Parietal lobe (tissue), 2 donors: ENCODE measurements around the gene USP2.

- RAMPAGE, long total RNA, result no peak
Observed at GRCh38 chr11:119305614-119306565, 11.0 kb downstream of the MCAM start.

- RAMPAGE, long total RNA, result no peak
Observed at GRCh38 chr11:119307371-119308053, 9.4 kb downstream of the MCAM start.

- RAMPAGE, long total RNA, result no peak
Observed at GRCh38 chr11:119352816-119353427, 6.4 kb upstream of the MFRP start.

- RAMPAGE, long total RNA, result no peak
Observed at GRCh38 chr11:119374064-119374717, 7.3 kb downstream of the USP2 start.

- RAMPAGE, long total RNA, result no peak
Observed at GRCh38 chr11:119375961-119376990, 5.2 kb downstream of the USP2 start.

DNA sequence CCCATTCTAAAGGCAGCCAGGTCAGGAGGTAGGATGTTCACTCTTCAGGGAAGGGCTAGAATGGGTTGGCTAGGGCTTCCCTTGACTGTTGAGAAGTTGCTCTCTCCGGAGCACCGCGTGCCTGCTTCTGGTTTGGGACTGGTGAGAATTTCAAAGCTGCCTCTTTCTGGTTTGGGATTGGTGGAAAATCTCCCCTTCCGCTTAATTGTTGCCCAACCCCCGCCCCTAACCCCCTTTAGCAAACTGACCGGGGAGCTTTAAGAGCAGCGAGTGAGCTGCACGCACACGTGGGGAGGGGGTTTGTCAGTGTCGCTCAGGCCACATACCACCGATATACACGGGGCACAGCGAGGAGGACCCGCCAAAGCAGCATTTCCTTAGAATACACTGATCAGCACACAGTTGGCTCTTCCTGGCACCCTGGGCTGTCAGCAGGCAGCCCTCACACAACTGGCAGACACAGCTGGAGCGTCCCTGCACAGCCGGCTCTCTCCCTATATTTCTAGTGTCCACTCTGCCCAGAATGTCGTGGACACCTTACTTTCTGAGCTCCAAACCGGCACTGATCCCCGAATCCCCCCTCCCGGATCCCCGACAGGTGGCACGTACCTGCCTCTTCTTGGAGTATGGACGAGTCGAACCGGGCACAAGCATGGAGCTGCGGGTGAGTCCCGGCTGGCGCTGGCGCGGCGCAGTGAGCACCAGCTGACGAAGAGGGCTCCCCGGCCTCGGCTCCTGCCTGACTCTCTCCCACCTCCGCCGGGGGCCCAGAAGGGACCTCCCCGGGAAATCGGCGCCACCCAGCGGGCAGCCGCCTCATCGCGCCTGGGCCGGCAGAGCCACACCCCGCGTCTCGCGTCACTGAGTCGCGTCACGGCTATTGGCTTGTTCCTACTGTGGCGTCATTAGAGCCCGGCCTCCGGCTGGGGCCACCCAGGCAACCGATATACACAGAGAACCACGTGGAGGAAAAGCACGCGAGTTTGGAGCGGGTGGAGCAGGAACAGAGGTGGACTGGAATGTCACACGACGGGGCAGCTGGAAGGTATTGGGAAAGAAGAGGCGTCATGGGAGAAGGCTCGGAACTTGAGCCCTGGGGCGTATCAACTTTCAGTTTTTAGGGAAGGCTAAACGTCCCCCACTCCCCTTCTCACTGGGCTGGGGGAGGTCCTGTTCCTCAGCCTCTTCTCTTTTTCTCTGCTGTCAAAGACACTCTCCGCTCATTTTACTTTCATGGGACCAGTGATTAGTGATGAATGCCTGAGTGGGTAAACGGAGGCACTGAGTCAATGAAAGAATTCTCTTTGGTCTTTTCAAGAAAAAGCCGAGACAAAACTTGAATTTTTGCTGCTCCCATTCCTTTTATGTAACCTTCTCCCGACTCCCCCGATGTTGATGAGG is at the start of gene USP2:
USP2 (minus strand) TSS at position 827 of the 1,401 bp plus-strand sequence.
- RAMPAGE, long total RNA, result no peak

GRCh38 chr11:119585060-119585569 is 143.9 kb downstream of the NECTIN1 start:
- RAMPAGE, long total RNA, result no peak

- RAMPAGE, long total RNA, result no peak
Observed at GRCh38 chr11:119845826-119846069, 116.7 kb upstream of the NECTIN1 start.

- RAMPAGE, long total RNA, result no peak
Observed at GRCh38 chr11:119906885-119907820, 178.2 kb upstream of the NECTIN1 start.

DNA sequence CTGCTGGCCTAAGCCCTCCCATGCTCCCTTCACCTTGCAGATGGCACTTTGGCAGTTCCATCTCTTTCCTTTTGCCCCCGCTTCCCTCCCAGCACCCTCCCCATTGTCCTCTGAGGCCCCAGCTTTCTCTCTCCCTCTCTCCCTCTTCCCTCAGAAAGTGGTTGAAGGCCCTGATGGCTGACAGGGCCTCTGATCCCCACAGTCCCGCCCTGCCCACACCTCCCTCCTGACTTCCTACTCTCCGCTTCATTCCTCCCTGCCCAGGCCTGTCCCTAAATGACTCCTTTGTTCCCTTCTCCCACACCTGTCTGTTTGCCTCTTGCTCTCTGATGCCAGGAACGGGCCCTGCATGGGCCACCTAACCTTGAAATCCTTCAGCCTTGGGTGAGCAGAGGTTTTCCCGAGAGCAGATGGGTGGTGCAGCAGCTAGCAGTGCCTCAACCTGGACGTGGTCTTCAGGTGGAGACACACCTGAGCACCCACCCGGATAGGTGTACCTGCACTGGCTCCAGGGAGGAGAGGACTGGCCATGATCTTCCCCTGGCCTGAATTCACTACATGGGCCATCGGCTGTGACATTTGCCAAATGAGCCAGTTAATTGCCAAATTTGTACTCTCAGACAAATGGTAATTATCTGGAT is 5.7 kb downstream of the TRIM29 start:
- RAMPAGE, long total RNA, result no peak

DNA sequence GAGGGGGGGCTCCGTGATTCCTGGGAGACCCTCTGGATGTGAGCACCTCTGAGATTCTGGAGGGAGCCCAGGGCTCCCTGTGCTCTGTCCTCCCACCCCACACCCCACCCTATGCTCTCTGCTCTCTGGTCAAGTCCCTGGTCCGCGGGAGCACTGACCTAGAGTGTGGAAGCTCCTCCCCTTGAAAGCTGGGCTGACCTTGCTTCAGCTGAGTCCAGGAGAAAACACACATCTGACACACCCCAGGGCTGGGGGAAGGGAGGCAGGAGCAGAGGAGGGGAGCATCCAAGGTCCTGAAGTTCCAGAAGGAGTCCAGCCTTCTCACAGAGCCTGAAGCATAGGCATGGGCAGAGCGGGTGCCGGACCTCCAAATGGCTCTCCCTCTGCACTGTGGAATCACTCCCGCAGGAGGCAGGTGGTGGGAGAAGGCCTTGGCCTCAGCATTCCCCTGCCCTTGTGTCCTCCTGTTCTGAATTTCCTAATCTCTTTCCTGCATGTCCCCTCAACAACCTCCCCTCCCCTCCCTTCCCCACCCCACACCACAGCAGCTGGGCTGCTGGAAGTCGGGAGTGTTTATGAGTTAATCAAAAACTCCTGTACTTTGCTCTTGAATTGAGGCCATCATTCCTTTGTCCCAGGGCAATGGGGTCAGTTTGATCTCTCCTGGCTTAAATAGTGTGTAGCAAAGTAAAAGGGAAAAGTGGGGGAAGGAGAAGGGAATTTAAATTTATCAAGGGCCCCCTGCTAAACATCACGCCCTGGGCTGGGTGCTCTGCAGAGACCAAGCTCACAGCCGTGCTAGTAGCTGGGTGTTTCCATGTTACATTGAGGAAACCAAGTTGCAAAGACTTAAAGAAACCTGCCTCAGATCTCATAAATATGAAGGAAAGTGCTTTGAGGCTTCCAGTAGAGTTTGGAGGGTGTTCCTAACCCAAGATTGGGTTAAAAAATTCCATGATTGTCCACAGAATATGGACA is 25.5 kb upstream of the OAF start:
- RAMPAGE, long total RNA, result no peak

DNA sequence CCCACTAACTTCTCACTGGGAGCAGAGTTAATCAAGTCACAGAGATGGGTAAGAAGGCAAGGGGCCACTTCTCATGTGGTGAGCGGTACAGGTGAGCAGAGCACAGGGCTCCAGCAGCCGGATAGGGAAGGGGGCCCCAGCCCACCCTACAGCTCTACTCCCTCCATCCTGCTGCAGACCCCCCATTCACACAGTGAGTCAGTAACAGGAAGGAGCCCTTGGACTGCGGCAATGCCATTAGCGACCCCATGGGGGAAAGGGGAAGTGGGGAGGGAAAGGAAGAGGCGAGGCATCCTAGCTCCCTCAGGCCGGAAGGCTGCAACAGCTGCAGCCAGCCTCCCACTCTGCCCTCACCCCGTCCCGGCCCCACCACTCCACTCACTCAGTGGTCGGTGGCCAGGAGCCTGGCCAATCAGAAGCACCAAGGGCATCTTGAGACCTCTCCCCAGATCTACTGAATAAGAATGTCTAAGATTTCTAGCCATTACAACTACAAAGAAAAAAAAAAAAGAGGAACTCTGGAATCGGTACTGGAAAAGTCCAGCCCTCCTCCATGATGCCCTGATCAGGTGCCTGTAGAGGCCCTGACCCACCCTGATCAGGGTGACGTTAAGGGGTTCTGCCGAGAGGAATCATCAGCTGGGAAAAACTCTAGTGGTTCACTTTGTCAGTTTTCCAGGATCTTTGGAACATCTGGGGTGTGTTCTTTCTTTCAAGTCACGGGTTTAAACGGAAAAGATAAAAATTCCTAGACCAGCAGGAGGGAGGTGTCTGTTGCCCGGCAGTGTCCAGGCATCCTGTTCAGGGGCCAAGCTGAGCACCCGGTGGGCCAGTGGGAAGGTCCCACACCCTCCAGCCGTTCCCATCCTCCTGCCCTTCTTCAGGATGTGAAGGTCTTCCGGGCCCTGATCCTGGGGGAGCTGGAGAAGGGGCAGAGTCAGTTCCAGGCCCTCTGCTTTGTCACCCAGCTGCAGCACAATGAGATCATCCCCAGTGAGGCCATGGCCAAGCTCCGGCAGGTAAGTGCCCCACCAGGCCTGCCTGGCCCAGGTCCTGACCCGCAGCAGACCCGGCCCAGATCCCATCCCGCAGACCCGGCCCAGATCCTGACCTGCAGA is 14.3 kb downstream of the OAF start:
- RAMPAGE, long total RNA, result no peak

DNA sequence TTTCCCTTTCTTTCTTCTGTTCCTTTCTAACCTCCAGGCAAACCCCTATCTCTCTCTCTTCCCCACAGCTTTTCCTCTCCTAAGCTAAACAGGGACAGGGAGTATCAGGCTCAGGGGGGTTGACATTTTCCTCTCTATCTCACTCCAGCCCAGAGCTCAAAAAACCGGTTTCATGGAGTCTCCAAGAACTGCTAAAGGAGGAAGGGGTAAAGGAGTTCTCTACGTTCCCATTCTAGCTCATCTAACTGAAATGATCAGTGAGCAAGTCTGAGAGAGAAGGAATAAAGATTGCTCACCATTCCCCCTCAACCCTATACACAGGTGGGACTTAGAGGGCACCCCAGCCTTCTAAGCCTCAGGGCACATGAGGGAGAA is 3.5 kb upstream of the POU2F3 start:
- RAMPAGE, long total RNA, result no peak

DNA sequence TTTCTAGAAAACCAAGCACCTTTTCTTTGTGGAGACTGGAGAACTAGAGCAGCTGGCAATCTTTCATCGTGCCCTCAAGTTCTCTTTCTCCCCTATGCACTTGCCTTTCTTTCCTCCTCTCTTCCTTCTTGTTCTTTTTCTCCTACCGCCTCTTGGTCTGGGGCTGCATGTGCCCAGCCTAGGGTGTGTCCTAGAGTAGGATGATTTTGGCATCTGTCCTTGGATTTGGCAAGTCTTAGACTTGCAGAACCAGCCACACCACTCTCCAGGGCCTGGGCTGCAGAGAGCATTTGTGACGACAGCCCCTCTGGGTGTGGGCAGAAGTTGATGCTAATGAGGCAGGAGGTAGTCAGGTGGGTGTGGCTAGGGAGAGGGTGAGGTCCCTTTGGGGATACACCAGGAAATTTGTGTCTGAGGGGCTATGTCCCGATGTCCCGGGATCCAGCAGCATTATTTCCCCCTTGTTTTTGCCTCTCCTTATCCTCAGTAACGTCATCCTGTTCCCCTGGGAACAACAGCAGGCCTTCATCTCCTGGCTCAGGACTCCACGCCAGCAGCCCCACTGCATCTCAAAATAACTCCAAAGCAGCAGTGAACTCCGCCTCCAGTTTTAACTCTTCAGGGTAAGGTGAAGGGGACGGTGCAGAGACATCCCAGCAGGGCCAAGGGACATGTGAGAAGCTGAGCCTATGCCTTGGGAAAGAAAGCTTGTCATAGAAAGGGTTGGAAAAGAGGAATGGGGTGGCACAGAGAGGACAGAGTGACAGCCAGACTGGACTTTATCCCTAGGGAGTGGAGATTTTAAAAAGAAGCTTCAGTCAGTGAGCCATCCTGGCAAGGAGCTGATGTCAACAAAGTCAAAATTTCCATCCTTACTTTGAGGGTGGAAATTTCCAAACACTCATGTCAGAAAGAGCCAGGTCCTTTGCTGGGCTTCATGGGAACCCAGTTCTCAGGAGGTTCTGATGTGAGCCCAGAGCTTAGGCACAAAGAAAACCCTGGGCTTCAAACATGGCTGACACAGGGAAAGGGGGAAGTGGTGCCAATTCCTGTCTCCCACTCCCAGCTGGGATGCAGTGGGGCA is 8.0 kb upstream of the TLCD5 start:
- RAMPAGE, long total RNA, result no peak

GRCh38 chr11:120400706-120401245 is 64.6 kb downstream of the ARHGEF12 start:
- RAMPAGE, long total RNA, result no peak

DNA sequence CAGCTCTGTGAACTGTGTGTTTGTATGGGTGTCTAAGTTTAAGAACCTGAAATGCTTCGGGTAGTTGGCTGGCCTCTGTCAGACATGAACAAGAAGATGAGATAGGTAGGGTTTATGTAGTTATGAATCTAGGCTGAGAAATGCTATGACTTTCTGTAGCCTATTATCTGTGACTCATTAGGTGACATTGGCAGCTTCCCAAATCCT is 29.5 kb upstream of the GRIK4 start:
- RAMPAGE, long total RNA, result no peak

- RAMPAGE, long total RNA, result no peak
Observed at GRCh38 chr11:120485712-120486275, 25.8 kb upstream of the GRIK4 start.

DNA sequence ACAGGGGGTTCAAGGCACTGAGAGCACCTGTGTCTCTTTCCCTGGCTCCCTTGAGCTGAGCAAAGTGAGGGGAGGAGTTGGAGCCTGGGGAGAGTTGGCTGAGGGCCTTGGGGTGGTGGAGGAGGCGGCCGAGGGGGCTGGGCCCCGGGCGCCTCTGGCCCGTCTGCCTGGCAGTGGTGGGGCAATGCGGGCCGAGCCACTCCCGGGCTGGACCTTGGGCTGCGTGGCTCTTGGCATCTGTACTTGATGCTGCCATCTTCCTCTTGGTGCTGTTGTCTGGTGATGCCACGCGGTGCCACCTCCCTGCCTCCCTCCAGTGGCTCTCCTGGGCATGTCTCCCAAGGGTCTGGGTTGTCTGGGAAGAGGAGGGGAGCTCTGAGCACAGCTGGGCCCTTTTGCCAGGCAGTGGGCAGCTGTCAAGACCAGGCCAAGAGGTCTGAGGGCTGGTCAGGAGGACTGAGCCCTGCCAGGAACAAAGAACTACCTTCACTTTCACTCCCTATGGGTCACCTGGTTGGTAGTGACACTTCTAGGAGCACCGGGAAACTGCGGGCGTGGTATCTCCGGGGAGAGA is 1.3 kb downstream of the GRIK4 start:
- RAMPAGE, long total RNA, result no peak

DNA sequence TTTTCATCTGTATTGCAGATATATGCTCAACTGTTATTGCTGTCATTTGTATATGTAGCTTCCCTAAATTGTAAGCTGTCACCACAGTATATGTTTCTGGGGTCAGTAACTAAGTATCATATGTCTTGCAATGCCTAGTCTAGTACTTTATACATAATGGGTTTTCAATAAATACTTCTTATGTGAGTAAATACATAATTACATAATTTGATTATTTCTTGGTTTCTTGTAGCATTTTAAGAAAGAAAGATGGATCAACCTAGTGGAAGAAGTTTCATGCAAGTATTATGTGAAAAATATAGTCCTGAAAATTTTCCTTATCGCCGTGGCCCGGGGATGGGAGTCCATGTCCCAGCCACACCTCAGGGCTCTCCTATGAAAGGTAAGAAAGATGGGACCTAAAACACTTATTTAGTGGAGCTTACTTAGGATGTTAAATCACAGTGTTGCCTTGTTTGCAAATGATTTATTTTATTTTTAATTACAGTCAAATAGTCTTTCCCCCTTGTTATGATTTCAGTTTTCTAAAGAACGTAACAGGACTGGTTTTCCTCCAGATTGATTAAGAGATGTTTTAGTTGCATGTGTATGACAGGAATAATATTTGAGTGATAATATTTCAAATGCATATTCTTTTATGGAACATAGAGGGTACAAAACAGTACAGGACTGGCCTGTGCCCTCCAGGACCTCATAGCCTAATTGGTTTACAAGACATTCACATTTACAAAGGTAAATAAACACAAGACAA is 21.7 kb downstream of the TBCEL start:
- RAMPAGE, long total RNA, result no peak

- RAMPAGE, long total RNA, result no peak
Observed at GRCh38 chr11:121047348-121047807, 23.5 kb downstream of the TBCEL start.